Anterior vena cava (tissue), 1 donor: ENCODE results near the genes TULP3 and TSPAN9.

DNA sequence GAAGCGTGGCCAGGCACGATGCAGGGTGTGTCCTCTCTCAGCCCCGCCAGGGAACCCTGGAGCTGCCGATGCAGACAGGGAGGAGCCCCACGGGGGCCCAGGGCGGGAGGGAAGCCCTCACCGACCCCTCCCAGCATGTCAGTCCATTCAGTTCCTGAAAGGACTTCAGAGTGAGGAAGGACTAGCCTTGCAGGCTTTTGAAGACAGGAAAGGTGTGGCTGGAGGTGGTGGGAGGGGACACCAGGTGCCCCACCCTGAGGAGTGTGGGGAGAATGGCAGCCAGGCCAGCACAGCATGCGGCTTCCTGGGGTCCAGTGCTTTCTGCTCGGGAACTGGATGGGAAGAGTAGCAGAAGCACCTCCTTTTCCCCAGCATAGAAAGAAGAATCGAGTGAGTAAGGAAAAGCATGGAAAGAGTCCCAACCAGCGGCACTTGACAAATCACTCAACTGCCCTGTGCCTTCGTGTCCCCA, 110.9 kb upstream of the FKBP4 start:
- PRO-cap, result no peak

- PRO-cap, result no peak
Observed at GRCh38 chr12:2796222-2796916, 1.6 kb downstream of the FKBP4 start.

DNA sequence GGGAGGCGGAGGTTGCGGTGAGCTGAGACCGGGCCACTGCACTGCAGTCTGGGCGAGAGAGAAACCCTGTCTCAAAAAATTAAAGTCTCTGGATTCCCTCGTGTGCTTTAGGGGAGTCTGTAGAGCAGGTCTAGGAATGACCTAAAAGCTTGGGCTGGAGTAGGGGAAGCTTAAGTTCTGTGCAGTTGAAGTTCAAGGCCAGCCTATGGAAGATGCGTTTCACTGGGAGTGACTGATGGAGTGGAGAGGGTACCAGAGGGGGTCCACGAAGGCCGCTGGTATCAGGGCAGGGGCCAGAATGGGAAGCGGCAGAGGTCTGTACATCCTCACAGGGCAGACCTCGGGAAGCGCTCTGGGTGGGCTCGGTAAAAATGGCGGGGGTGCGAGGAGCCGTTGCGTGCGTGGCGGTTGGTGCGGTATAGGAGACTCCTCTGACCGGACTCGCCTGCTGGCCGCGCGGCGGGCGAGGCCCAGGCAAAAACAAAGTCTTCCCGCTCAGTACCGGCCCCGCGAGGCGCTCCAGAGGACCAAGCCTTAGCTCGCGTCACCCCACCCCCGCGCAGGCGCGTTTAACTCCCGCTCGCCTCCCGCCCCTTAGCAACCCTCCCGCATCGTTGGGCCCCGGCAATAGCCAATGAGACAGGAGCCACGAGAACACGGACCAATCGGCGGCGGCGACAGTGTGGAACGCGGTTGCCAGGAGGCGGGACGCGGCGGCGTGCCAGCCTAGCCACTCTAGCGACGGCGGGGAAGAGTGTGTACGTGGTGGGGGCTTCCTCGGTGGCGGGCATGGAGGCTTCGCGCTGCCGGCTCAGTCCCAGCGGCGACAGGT, at the start of gene TULP3:
Gene TULP3 (plus strand): TSS at position 733 of the 832 bp plus-strand sequence.
- PRO-cap, result bidirectional peak, plus-strand start at position 738 of the sequence, minus-strand start at position 521 of the sequence

DNA sequence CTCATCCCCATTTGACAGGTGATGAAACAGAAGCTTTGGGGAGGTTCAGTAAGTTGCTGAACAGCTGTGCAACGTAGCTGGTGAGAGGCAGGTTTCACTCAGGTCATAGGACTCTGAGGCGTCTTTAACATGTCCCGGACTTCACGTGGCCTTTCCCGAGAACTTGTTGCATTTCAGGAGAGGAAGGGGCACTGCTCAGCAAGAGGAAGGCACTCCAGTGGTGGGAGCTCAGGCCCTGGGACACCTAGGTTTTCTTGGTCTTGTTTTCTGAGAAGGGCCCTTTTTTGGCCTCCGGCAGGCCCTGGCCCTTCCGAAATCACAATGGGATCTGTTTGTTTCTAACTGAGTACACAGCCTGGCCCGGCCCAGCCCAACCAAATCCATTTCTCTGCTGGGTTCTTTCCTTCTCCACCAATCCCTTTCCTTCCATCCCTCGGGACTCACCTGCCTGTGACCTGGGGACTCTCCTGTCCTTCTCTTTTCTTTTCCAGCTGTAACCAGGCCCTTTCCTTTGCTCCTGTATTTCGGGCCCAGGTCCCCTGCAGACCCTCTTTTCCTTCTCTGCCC, 18.5 kb downstream of the TEAD4 start:
- PRO-cap, result no peak

GRCh38 chr12:2998522-2999300, 39.5 kb downstream of the TEAD4 start:
- PRO-cap, result unidirectional peak, minus-strand start at chr12:2999050

DNA sequence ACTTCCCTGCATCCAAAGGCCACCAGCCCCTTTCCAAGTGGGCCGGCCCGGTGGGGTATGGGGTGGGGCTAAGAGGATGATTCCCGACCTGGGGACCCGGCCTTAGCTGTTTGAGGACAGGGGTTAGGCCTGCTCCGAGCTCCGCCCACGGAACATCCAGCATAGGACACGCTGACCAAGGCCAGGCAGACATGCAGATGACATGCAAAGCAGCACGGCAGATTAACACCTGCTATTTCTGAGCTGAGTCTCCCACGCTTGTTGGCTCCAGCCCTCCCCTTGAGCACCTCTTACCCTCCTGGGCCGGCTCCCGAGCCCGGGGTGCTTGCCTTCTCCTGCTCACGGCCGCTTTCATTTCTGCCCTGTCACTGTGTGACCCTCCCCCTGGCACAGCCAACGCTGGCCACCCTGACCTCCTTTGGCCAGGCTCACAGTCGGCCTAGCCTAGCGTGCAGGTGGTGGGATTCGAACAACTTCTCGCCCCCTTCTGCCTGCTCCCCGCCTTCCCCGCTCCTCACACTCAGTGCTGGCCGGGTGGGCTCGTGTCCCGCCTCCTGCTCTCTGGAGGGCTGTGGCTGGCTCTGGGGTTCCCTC, 40.2 kb downstream of the TEAD4 start:
- PRO-cap, result no peak

- PRO-cap, result no peak
Observed at GRCh38 chr12:3047834-3048404, 29.3 kb upstream of the TSPAN9 start.

- PRO-cap, result bidirectional peak, plus-strand start at chr12:3077391, minus-strand start at chr12:3077272
Observed at GRCh38 chr12:3076523-3077776, at the start of gene TSPAN9. Gene TSPAN9 (plus strand): TSS chr12:3077379.

DNA sequence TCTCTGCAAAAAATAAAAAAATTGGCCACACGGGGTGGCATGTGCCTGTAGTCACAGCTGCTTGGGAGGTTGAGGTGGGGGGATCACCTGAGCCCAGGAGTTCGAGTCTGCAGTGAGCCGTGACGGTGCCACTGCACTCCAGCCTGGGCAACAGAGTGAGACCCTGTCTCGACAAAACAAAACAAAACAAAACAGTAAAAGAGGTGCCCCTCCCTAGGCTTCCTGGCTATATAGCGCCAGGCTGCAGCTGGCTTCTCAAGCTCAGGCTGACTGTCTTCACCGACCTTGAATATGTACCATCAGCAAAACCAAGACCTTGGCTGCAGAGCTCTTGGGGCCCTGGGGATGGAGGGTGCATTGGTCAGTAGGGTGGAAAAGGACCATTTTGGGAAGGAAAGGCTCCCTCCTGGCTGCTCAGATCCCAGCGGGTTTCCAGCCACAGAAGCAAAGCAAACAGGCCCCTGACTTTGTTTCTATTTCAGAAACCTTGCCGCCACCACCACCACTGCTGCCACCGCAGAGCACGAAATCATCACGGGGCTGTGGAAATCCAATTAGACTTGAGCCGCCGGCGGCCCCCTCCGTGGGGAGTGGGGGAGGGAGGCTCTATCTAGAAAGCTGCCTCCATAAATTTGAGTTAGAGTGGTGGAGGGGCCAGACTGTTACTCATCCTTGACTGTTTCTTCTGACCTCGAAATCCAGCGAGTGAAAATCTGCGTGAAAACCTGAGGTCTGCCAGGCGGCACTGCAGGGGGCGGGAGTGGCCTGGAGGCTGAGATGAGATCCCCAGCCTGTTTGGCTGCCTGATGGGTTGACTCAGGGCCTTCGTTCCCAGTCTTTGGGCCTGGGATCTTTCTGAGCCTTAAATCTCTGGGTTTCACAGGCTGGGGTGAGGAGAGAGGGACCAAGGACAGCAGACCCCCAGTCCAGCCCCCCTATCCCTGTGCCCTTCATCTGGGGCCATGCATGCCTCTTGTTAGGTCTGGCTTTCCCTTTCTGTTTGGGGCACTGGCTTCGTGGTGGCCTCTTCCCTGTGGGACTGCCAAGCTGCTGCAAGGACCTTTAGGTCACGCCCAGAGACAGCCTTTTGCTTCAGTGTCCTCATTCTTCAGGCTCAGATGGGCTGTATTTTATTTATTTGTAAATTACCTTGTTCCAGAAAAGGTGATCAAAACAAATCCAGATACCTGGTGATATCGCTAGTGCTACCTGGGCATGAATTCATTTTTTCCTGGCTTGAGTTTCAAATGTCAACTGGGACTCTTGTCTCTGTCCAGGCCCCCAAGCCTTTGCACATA, 29.9 kb downstream of the TSPAN9 start:
- PRO-cap, result no peak

DNA sequence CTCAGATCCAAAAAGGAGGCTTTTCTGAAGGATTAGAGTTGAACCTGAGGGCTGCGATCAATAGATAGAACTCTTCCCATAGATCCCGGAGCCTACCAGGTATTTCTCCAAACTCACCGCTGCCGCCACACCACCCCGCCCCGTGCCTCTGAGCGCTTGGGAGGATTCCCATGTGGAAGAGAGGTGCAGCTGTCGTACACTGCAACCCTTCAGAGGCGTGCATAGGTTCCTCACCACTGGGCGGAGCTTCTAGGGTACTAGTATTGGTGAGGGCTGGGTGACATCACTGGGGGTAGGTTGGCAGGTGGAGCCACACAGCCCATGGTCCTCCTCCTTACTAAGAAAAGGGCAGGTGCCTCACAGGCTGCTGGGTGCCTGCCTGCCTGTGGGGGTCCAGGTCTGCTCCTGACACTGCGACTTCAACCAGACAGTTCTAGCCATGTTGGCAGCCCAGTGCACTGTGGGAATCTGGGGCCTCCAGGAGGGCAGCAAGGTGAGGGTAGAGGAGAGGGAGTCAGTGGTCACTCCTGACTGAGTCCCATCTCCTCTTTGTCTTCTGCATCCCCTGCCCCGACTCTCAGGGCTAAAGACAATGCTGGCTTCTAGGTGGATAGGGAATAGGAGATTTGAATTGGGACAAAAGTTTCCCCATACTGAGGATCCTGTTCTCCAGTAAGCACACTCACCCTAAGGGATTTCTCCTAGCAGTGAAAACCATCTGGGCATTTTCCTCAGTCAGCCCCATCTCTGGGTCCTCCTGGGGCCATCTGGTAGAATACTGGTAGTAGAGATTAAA, 127.2 kb downstream of the TSPAN9 start:
- PRO-cap, result no peak

GRCh38 chr12:3217943-3218525, 140.9 kb downstream of the TSPAN9 start:
- PRO-cap, result no peak

GRCh38 chr12:3218860-3219536, 141.8 kb downstream of the TSPAN9 start:
- PRO-cap, result no peak

- PRO-cap, result no peak
Observed at GRCh38 chr12:3236329-3237414, 159.5 kb downstream of the TSPAN9 start.

DNA sequence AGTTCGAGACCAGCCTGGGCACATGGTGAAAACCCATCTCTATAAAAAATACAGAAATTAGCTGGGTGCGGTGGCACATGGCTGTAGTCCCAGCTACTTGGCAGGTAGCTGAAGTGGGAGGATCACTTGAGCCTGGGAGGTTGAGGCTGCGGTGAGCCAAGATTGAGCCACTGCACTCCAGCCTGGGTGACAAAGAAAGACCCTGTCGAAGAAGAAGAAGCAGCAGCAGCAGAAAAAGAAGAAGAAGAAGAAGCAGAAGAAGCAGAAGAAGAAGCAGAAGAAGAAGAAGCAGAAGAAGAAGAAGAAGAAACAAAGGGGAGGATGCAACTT, 139.5 kb upstream of the PARP11 start:
- PRO-cap, result no peak

GRCh38 chr12:4107217-4107918, 166.2 kb upstream of the CCND2 start:
- PRO-cap, result no peak

DNA sequence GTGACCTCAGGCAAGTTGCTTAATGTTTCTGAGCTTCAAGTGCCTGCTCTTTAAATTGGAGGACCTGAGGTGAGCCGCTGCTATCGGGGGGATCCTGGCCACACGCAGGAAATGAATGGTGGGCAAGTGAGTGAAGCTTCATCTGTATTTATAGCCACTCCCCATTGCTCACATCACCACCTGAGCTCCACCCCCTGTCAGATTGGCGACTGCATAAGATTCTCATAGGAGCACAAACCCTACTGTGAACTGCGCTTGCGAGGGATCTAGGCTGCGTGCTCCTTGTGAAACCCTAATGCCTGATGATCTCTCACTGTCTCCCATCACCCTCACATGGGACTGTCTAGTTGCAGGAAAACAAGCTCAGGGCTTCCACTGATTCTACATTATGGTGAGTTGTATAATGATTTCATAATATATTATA, 158.5 kb upstream of the CCND2 start:
- PRO-cap, result no peak

DNA sequence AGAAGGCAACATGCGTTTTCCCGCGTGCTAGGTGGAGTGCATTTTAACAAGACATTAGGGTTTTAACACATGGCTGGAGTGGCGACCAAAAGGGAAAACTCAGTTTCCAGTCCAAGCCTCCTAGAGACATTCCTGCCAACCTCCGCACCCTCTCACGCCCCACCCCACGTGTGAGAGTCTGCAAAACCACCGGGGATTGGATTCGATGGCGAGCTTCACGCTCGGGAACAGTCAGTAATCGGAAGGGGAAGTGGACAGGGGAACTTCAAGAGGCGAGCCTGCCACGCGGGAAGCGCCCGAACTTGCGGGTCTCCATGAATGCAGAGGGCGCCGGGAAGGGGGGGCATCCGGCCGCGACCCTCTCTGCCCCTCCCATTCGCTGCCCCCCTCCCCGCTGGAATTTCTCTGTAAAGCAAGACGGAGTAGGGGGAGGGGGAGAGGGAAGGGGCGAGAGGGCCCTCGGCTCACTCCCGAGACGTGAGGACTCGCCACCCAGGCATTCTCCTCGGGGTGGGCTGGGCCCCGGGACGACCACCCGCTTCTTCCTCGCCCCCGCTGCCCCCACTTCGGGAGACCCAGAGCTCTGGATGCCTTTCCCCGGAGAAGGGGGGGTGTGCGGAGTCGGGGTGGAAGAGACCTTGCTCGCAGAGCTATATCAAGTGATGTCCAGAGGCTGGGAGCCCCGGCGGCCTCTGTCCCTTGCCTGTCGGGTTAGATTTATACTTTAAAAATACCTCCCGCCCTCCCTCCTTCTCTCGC, 2.6 kb upstream of the CCND2 start:
- PRO-cap, result unidirectional peak, plus-strand start at position 268 of the sequence; bidirectional peak, plus-strand start at position 662 of the sequence, minus-strand start at position 470 of the sequence

DNA sequence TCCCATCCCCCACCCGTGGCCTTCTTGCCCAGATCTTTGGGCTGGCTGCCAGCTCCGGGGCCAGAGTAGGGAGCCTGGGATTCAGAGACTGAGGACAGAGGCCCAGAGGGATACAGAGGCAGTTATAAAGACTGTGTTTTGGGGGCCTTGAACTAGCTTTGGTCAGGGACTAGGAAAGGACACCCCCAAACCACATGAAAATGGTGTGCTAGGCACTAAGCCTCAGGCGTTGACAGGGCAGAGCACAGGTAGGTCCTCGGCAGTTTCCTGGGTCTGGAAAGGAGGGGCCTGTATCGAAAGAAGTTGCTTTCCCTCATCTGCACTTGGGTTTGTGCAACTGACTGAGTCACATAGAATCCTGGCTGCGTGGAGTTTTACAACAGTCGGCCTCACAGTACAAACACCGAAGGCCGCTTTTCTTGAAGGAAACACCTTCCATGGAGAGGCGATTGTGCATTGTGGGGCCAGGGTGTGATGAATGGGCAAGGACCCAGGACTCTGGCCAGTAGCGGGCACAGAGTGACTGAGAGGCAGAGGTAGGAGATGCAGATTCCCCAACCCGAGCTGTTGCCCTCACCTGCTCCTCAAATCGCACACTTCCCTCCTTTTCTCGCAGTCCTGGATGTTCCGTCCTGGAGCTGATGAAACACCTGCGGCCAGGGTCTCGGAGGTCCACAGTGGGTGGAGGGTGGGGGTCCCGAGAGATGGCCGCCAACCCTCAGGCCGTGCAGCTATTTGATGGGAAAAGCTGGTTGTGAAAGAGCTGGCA, 7.6 kb downstream of the CCND2 start:
- PRO-cap, result no peak

GRCh38 chr12:4299601-4300187, 21.3 kb upstream of the TIGAR start:
- PRO-cap, result no peak

- PRO-cap, result no peak
Observed at GRCh38 chr12:4355592-4356115, 23.9 kb downstream of the FGF23 start.